ENCODE measurements around a stretch of chr3.

DNA sequence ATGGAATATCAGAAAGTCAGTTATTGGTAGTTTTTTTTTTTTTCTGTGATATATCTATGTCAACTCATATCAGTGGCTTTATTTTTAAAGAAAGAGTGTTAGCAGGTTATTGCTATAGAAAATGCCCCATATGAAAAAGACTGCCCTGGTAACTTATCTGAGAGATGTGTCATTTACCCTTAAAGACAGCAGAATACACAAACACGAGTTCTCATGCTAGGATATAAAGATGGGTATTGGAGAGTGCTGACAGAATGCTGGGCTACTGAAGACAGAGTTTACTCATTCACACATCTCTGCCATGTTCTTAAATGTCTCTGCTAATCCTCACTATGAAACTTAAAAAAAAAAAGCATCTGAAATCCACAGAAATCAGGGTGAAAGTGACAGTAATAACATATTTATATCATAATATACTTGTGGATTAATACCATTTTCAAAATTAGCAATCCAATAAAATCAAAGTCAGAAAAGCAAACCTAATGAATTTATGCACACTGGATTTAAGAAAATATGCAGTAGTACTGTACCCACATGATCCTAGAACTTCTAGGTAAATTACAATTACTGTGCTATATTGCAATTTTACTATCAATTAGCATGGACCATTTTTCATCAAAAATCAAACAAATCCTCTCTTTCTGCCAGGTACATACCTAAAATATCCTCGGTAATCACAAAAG lies 126.6 kb downstream of the FOXP1 start:
- RRBS: no CpG with 5 or more reads among the region's 2 CpGs

DNA sequence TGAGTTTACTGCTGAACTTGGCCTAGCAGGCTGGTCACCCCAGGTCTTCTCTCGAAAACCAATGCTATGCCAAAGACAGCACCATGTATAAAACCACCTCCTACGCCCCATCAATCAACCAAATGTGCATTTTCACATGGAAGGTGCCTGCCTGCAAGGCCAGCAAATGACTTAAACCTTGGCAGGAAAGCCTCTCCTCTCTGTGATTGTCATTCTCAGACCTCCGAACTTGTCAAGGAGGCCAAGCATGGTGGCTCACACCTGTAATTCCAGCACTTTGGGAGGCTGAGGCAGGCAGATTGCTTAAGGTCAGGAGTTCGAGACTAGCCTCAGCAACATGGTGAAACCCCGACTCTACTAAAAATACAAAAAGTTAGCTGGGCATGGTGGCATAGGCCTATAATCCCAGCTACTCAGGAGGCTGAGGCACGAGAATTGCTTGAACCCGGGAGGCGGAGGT lies 120.7 kb downstream of the FOXP1 start:
- RRBS: no CpG with 5 or more reads among the region's 8 CpGs

DNA sequence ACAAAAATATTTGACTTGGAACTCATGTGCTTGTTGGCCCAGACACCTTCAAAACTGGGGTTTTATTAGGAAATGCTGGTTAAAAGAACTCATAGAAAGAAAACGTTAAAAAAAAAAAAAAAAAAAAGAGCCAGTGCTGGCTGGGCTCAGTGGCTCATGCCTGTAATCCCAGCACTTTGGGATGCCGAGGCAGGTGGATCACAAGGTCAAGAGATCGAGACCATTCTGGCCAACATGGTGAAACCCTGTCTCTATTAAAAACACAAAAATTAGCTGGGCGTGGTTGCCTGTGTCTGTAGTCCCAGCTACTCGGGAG lies 31.5 kb upstream of the FOXP1 start:
- RRBS: no CpG with 5 or more reads among the region's 5 CpGs

DNA sequence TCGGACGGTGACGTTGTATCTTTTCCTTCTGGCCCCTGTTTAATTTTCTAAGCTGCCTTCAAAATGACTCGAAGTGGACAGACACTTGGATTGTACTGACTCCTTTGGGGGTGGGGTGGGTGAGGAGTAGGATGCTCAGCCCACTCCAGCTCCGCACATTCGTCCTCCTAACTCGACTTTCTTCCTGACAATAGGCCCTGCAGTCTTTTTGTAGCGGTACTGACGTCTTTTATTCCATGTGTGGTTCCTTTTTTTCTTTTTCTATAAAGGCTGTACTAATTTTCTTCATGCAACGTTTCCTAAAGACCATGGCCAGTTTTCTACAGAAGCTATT lies 1.5 kb downstream of the GPR27 start:
- RRBS: no CpG with 5 or more reads among the region's 10 CpGs

- RRBS: no CpG with 5 or more reads among the region's 15 CpGs
These were observed 314.3 kb upstream of the PROK2 start for GRCh38 chr3:72098965-72099974.

- RRBS: no CpG with 5 or more reads among the region's 4 CpGs
These were observed 366.6 kb upstream of the PROK2 start for GRCh38 chr3:72151541-72152004.

- RRBS: no CpG with 5 or more reads among the region's 3 CpGs
These were observed 379.6 kb upstream of the PROK2 start for GRCh38 chr3:72164544-72164889.

DNA sequence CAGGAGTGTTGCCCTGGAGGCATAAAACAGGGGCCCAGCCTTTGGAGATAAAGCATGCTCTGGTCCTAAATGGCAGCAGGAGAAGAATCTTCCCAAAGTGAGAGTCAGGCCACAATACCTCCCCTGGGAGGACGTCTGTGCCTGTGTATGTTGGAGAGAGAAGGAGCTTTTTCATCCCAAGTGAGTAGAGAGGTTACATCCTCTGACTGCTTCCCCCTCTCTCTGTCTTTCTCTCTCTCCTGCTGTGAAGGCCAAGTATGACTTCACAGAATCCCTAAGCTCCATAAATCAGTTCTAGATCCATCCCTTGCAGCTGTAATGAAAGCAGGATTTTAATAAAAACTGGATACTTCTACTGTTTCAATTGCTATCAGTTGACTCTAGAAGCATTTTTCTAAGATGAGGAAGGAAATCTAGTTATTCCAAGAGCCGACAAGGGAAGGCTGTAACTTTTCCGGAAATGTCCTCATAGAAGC lies 389.1 kb upstream of the PROK2 start:
- RRBS: no CpG with 5 or more reads among the region's 3 CpGs

DNA sequence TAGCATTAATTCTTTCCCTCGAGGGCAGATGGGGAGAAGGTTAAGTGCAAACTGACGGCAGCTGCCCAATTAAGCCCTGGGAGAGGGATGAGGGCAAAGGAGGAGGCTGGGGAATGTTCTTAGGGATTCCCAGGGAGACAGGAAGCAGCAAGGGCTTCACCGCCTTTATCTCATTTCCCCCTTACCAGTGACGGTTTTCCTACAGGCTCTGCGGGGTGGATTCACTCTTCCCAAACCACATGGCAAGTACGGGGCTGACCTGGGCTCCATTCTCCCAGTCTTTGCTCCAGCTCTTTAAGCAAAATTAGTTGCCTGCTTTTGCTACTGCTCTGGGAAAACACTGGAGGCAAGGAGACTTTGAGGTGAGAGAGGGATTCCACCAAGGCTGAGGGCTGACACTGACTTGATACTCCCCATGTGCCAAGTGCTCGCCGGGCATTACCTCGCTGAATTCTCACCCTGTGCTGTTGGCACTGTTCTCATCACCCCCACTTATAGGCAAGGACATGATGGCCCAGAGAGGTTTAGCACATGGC lies 519.1 kb upstream of the PROK2 start:
- RRBS: no CpG with 5 or more reads among the region's 9 CpGs

DNA sequence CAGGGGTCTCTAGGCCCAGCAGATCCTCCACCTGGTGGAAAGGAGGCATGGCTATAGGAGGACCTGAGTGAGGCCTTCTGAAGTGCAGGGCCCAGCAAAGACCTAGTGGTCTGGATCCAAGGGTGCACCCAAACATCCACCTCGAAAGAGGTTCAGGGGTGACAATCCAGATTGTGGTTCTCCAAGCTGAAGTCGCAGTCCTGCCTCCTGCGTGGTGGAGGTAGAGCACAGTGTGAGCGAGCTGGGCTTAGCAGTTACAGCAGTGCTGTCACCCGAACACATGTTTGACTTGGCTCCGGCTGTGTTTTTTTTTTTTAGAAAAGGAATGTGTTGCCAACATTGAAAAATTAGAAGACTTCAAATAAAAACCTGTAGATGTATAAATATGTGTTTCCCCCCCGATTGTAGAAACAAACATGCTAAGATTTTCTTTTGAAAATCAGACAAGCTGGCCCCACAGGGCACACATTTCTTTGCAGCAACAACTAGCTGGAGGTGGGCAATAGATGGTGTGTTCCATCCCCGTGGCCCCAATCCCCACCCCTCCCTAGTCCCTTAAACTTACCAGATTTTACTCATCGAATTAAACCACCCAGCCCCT lies 530.8 kb downstream of the SHQ1 start:
- RRBS: no CpG with 5 or more reads among the region's 9 CpGs

GRCh38 chr3:72452680-72453068 lies 395.6 kb downstream of the SHQ1 start:
- RRBS: no CpG with 5 or more reads among the region's 5 CpGs

DNA sequence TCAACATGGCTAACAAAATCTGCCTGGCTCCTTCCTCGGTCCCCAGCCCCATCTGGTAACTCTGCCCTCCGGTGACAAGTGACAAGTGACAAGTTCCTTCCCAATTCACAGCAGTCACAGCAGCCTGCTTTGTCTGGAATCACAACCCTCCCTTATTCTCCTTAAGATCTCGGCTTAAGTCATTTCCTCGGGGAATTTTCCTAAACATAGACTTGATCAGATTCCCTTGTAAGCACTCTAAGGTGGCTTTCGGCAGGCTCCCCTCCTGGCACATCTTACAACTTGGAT lies 126.6 kb downstream of the SHQ1 start:
- RRBS: no CpG with 5 or more reads among the region's 5 CpGs

- RRBS: no CpG with 5 or more reads among the region's 7 CpGs
These were observed 125.4 kb downstream of the SHQ1 start for GRCh38 chr3:72722717-72723419.

GRCh38 chr3:72888831-72889472 lies 1.1 kb downstream of the GXYLT2 start:
- RRBS: no CpG with 5 or more reads among the region's 13 CpGs

- RRBS: no CpG with 5 or more reads among the region's 1 CpG
These were observed 31.1 kb upstream of the PPP4R2 start for GRCh38 chr3:72965509-72965854.

DNA sequence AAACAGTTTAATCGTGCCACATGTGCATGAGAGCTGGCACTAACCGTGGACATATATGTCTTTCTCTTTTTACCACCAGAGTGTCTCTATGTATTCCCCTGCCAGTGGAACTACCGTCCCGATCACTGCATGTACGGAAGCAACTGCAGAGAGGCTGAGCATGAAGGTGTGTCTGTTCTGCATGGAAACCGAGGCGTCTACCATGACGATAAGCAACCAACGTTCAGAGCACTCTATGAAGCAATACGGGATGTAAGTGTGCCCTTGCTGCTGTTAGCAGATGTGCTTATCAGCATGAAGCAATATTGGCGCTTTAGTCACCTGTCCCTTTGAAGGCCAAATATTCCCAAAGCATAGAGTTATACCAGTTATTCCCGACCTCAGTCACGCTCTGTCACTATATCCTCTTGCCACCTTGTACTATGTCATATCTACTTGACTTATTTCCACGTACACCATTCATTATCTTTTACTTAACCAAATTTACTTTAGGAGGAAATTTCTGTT lies 29.1 kb upstream of the PPP4R2 start:
- RRBS: no CpG with 5 or more reads among the region's 14 CpGs

GRCh38 chr3:73488181-73488740 lies 136.5 kb downstream of the PDZRN3 start:
- RRBS: no CpG with 5 or more reads among the region's 2 CpGs

DNA sequence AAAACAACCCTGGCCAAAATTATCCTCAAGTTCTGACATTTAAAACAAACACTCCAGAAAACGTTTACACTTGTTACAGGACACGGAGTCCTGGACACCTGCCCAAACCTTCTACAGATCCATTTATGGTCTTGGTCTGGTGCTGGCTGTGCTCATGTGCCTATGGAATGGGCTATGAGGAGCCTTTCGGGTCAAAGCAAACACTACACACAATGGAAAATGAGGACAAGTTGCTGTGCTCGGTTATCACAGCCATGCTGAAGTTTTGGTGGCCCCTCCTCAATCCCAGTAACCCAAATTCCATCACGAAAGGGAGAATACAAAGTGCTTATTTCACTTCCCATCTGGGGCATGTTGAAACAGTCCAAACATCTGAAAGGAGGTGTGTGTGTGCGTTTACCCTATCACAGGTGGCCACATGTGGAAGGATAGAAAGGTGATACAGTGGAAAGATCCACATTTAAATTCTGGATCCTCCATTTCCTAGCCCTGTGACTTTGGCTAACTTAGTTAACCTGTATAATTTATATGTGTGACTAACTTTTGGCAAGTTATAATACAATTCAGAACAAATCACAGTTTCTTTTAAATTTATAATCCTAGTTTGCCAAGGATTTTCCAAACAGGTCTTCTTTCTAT lies 107.9 kb downstream of the PDZRN3 start:
- RRBS: no CpG with 5 or more reads among the region's 6 CpGs

- RRBS: no CpG with 5 or more reads among the region's 5 CpGs
These were observed 15.6 kb downstream of the PDZRN3 start for GRCh38 chr3:73609140-73609547.

Measured in HL-60 (cell line).